Hepatocyte (in vitro differentiated cells and primary cell): ENCODE measurements around the gene CCDC40.

GRCh38 chr17:79931705-79932348, 92.6 kb upstream of the CBX4 start:
- RAMPAGE, long total RNA = no peak
- RRBS = no CpG with 5 or more reads among the region's 10 CpGs

DNA sequence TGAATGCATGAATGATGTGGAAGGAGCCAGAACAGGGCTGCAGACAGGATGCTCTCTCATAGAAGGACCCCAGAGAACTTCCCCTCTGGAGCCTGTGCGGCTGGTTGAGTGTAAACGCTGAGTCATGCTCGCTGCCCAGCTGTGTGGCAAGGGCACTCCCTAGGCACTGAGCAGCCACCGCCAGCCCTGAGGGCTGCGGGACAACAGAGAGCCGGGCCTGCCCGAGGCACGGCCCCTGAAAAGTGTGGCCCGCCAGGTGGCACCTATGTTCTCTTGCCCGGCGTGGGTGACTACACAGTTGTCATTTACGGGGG, 94.6 kb upstream of the CBX4 start:
- RAMPAGE, long total RNA = no peak
- RRBS = 61% methylated on average over 7 of the region's 12 CpGs

GRCh38 chr17:80026210-80026712, 9.4 kb downstream of the TBC1D16 start:
- RAMPAGE, long total RNA = no peak
- RRBS = no CpG with 5 or more reads among the region's 11 CpGs

DNA sequence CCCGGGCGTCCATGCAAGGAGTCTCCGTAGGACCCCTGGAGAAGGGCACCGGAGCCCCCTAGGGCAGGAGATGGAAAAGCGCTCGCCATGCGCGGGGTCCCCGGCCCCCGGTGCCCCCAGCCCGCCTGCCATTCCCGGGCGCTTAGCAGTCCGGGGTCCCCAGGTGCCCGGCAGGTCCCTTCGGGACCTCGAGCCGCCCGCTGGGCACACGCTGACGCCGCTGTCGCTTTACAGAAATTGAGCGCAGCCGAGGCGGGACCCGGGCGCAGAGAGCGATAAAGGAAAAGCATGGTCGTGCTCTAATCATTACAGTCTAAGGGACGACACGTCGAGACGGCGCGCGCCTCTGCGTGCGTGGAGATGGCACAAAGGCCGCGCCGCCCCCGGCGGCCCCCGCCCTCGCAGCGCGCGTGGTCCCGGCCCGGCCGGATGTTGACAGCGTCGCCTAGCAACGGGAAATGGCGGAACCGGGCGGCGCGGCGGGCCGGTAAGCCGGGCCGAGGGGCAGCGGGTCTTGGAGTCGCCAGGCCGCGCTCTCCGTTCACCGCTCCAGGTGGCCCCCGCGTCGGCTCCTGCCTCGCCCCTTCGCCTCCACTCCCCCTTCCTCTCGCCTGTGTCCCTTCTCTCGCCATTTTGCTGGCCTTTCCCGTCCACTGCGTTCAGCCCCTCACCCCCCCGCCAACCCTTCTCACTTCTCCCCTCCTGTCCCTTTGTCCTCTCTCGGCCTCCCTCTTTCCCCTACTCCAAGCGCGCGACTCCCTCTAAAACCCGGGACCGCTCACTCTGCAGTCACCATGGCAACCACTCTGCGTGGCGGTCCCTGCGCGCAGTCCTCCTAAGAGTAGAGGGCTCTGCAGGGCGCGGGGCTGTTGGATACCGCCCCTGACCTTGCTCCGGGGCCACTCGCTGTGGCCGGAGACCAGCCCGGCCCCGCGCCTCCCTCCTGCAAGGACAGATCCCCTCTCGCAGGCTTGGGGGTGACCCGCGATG, at the start of gene CCDC40:
TSS of gene CCDC40 (plus strand) at position 438 of the 990 bp plus-strand sequence.
- RAMPAGE, long total RNA = no peak
- RRBS = under 1% methylated on average over 16 of the region's 102 CpGs

DNA sequence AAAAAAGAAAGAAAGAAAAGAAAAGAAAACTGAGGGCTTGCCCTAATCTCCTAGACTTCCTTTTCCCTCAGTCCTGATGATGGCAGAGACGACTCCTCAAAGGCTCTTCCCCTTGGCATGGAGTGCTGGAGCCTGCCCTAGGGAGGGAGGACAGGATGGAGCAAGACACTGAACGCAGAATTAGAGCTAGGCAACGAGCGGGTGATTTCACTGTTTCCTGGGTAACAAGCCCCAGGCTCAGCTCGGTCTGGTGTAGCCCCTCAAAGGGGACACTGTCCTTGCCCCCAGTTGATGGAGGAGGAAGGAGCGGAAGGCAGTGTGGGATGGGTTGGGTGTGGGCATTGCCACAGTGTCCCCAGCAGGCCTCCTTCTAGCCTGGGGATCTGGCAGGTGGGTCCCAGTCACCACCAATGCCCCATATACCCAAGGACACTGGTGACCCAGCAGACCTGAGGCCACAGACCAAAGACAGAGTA, 31.5 kb upstream of the GAA start:
- RAMPAGE, long total RNA = no peak
- RRBS = no CpG with 5 or more reads among the region's 6 CpGs

DNA sequence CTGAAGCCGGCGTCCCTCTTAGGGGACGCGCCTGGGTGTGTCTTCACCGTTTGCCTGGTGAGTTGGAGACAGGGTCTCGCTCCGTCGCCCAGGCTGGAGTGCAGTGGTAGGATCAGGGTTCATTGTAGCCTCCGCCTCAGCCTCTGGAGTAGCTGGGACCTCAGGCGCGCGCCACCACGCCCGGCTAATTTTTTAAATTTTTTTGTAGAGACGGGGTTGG, 697 bp upstream of the EIF4A3 start:
- RAMPAGE, long total RNA = no peak
- RRBS = 4% methylated on average over 1 of the region's 15 CpGs

DNA sequence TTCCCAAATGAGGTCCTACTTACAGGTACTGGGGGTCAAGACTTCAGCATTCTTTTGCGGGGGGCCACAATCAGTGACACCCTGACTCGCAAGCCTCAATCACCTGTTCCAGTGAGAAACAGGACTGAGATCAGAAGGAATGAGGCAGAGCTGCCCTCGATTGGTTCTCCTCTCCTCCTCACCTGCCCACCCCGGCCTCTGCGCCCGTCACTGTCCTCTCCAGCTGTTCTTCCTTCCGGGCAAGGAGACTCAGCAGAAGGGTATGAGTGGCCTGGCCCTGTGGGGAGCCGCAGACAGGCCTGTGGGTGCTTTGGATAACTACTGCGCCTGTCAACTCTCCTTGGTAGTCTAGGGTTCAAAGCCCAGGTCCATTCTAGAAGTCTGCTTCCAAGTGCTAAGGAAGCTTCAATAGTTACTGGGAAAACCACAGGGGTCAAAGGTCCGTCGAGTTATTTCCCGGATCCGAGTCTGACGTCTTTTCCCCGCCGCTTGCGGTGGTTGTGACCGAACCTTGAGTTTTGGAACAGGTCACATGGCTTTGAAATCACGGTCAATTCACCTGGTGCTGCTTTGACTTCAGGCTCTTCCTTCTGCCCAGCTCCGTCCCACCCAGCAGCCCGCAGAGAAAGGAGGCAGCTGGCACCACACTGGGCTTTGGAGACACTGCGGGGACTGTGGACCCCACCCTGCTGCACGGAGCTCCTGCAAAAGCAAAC, 8.3 kb downstream of the CARD14 start:
- RAMPAGE, long total RNA = no peak
- RRBS = 92% methylated on average over 2 of the region's 23 CpGs

GRCh38 chr17:80257252-80257848, 3.3 kb upstream of the RNF213 start:
- RAMPAGE, long total RNA = no peak
- RRBS = 95% methylated on average over 1 of the region's 13 CpGs

- RAMPAGE, long total RNA = no peak
- RRBS = no CpG with 5 or more reads among the region's 14 CpGs
Observed at GRCh38 chr17:80257849-80258818, 2.5 kb upstream of the RNF213 start.

DNA sequence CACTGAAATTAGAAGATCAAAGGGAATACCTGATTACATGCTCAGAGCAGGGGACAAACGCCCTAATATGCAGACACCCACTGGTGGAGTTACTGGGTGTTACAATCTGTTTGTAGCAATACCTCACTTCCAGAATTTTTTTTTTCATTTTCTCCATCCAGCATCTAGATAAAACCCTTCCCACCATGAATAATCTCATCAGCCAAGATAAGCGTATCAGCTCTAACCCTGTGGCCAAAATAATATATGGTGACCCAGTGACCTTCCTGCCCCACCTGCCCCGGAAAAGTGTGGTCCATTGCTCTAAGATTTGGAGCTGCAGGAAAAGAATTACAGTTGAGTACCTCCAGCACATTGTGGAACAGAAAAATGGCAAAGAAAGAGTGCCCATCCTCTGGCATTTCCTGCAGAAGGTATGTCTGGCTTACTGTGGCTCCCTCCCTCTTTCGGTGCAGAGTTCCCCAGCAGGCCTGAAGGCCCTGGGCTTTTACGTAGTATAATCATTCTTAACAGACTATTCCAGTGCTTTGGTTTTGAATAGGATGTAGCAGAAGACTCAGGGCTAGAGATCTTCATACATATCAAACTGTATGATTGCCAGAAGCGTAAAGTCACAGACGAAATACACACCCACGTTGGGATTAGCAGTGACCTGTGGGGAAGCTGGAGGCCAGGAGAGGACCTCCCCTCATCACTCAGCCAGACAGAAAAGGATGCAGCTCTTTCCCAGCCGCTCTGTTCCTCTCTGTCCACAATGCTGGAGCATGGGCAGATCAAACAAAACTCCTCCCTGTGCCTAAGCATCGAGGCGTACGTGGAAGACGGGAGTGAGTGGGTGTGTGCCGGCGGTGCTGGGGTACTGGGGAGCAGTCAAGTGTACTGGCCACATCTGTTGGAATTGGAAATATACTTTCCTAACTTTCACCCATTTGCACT, 31.2 kb upstream of the ENDOV start:
- RAMPAGE, long total RNA = no peak
- RRBS = no CpG with 5 or more reads among the region's 15 CpGs

DNA sequence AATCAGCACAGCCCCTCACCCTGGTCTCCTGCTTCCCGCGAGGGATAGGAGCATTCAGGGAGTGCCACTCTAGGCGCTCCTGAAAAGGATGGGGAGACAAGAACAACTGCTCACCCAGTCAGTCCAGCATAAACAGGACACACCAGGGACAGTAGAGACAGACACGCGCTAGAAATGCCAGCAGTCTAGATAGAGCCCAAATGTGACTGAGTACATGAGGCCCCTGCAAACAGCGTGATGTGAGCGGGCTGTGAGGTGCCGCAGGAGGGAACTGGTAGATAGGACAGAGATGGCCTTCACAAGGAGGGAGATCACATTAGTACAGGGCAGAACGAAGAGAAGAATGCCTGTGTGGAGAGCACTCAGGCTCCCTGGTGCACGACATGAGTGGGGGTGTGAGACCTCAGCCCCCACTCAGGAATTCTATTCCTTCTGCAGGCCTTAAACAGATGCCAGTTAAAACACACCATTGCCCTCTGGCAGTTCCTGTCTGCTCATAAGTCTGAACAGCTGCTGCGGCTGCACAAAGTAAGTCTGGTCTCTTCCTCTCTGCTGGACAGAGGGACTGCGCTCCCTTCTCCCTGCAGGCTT, 25.5 kb upstream of the ENDOV start:
- RAMPAGE, long total RNA = no peak
- RRBS = no CpG with 5 or more reads among the region's 12 CpGs

DNA sequence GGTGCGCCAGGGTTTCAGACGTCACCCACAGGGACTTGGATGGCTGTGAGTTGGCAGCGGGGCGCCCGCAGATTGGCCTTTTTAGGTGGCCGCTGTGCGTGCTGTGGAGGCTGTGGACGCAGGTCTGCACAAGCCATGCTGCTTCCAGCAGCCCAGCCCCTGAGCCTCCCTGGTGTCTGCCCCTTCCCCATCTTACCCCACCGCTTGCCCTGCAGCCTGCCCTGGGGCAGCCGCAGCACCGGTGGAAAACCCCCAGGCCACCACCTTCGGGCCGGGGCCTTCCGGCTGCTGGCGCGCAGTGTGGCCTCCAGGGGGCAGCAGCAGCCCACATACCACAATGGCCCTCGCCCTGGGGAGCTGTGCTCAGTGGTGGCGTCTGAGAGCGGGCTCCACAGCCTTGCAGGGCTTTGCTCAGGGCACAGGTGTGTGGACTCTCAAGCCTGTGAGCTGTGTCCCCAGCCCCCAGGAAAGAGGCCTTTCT, 11.8 kb downstream of the ENDOV start:
- RAMPAGE, long total RNA = no peak
- RRBS = no CpG with 5 or more reads among the region's 19 CpGs

GRCh38 chr17:80453190-80453842, 23.1 kb downstream of the NPTX1 start:
- RAMPAGE, long total RNA = no peak
- RRBS = no CpG with 5 or more reads among the region's 16 CpGs

GRCh38 chr17:80454286-80455206, 21.9 kb downstream of the NPTX1 start:
- RAMPAGE, long total RNA = no peak
- RRBS = 1% methylated on average over 34 of the region's 104 CpGs

- RAMPAGE, long total RNA = no peak
- RRBS = 71% methylated on average over 3 of the region's 8 CpGs
Observed at GRCh38 chr17:80456449-80456780, 20.0 kb downstream of the NPTX1 start.

GRCh38 chr17:80661339-80661631, 116.6 kb downstream of the RPTOR start:
- RAMPAGE, long total RNA = no peak
- RRBS = no CpG with 5 or more reads among the region's 16 CpGs

GRCh38 chr17:80702998-80703645, 158.5 kb downstream of the RPTOR start:
- RAMPAGE, long total RNA = no peak
- RRBS = no CpG with 5 or more reads among the region's 15 CpGs

DNA sequence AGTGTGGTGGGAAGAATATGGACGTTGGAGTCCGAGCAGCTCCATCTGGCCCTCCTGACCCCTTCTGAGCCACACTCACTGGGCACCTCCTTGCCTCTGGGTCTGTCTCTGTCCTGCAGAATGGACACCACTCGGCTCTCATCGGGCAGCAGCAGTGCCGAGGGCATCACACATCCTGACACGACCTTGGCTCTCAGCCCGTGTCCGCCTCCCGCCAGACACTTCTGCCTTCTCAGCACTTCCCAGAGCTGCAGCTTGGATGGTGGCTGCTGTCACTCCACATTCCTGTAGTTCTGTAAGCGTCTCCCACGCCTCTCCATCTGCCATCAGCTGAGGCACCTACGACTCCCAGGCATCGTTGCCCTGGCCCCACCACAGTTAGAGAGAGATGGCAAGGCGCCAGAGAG, 196.0 kb upstream of the CHMP6 start:
- RAMPAGE, long total RNA = no peak
- RRBS = no CpG with 5 or more reads among the region's 14 CpGs

DNA sequence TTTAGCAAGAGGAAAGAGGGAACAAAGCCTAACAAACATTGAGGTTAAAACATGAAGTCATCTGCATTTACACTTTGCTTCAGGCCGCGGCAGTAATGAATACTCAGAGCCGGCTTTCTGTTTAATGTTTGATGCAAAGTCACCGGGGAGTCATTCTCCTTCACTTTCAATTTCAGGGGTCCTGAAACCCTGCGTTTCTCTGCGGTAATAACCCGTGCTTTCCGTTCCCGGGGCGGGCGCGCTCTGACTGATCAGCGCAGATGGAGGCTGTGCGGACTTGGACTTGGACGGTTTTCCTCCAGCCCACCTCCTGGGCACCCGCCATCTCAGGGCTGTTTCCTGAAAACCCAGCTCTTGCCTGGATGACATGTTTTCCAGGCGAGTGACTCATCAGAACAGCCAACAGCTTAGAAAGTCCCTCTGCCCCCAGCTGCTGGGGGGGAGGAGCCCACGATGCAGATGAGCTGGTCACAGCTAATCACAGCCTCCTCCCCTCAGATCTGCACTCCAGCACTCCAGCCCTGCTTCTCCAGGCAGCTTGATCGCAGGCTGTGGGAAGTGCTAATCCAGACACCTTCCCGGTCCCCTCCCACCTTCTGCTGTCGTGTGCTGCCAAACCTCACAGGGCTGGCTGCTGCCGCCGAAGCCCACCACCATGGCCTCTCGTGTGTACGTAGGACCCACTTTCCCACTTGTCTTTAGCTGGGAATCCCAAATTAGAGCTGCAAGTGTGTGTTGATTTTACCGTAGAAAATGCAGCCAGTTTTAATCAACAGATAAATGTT, 158.6 kb upstream of the CHMP6 start:
- RAMPAGE, long total RNA = no peak
- RRBS = 24% methylated on average over 5 of the region's 26 CpGs

GRCh38 chr17:80911667-80912181, 79.9 kb upstream of the CHMP6 start:
- RAMPAGE, long total RNA = no peak
- RRBS = no CpG with 5 or more reads among the region's 11 CpGs